Skeletal muscle tissue (tissue), 7 donors: ENCODE results near the gene PPP1R13B.

DNA sequence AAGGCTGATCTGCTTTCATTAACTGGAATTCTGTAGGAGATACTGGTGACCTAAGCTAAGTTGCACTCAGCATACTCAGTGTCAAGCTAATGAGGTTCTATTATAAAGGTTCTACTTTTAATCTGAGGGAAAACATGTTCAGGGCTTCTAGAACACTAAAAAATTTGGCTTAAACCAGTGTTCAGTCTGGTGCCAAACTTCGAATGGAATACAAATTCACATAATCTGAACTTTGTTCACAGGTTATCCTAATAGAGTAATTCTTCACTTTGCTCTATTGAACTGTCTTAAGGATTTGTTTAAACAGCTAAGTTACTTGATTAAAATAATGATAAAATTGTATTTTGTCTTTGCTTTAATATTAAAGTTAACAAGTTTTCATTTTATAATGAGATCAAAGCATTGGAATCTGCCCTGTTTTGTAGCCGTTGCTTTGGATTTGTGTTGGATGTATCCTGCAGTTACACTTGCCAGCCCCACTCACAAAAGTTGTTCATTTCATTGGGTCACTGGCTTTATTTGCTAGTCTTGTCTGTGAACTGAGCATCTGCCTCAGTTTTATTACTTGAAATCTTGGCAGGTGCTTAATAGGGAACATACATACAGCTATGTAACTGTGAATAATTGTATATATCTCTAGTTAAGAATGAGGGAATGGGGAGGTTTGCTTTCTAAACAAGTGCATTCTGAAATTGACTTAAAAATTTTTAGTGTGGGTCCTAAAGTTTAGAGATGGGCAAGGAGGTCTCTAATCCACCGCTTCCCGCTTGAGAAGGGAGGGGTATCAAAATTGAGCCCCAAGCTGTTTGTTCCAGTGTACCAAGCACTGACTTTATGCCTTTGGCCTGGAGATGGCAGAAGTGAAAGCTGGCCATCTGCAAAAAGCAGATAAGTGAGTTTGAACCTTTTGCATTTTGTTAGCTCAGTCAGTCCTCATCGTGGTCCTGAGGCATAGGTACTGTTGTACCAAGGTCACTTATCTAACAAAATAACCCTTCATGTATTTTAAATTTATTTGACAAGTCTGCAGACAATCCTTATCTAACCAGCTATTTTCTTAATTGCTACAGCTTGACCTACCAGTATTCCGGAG lies 9.1 kb downstream of the EIF5 start:
- PRO-cap, 3 experiments: no peak in any of the 3 experiments
- RAMPAGE, long total RNA: no peak
- RRBS, 2 experiments: no CpG with 5 or more reads among the region's 6 CpGs

GRCh38 chr14:103416596-103417203 lies 31.5 kb downstream of the MARK3 start:
- PRO-cap, 3 experiments: no peak in any of the 3 experiments
- RAMPAGE, long total RNA: no peak
- RRBS, 2 experiments: no CpG with 5 or more reads among the region's 7 CpGs

- PRO-cap, 3 experiments: no peak in any of the 3 experiments
- RAMPAGE, long total RNA: no peak
- RRBS, 2 experiments: no CpG with 5 or more reads among the region's 7 CpGs
Measured at GRCh38 chr14:103462881-103463637, 59.6 kb downstream of the CKB start.

GRCh38 chr14:103474790-103475267 lies 47.8 kb downstream of the CKB start:
- PRO-cap, 3 experiments: no peak in any of the 3 experiments
- RAMPAGE, long total RNA: no peak
- RRBS, 2 experiments: no CpG with 5 or more reads among the region's 5 CpGs

DNA sequence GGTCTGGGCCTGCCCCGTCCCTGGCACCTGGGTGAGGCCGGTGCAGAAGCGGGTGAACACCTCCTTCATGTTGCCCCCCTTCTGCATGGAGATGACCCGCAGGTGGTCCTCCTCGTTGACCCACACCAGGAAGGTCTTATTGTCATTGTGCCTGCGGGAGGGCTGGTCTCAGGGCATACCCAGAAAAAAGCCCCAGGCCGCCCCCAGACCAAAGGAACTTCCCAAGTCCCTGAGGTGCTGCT lies 2.3 kb downstream of the CKB start:
- PRO-cap, 3 experiments: no peak in any of the 3 experiments
- RAMPAGE, long total RNA: no peak
- RRBS, 2 experiments: 60 to 80% methylated on average over 2 of the region's 7 CpGs

DNA sequence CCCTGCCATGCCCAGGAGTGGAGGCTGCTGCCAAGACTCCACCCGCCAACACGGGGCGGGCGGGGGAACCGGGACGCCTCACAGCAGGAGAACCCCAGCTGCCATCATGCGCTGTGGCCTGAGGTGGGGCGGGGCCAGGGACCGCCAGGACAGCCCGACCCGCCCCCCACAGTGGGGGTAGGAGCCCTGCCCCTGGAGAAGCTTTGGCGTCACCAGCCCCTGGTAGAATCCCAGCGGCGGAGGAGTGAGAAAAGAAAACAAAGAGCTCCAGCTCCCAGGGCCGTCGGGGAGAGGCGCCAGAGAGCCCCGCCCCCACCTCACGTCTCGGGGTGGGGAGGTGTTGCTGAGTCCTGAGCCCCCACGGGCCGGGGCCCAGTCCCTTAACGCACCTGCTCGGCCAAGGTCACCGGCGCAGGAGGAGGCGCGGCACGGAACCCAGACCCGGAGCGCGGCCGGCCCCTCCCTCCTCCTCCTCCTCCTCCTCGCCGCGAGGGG lies 1.9 kb downstream of the CKB start:
- PRO-cap, 3 experiments: peak in 1 of 3 experiments; most common plus-strand start position 225 of the sequence (in 1)
- RAMPAGE, long total RNA: start-site peak on the minus strand centred at position 456 of the sequence, 96 bp wide, 25 and 20 reads in 2 replicates
- RRBS, 2 experiments: 4 to 9% methylated on average over 8 to 9 of the region's 36 CpGs

DNA sequence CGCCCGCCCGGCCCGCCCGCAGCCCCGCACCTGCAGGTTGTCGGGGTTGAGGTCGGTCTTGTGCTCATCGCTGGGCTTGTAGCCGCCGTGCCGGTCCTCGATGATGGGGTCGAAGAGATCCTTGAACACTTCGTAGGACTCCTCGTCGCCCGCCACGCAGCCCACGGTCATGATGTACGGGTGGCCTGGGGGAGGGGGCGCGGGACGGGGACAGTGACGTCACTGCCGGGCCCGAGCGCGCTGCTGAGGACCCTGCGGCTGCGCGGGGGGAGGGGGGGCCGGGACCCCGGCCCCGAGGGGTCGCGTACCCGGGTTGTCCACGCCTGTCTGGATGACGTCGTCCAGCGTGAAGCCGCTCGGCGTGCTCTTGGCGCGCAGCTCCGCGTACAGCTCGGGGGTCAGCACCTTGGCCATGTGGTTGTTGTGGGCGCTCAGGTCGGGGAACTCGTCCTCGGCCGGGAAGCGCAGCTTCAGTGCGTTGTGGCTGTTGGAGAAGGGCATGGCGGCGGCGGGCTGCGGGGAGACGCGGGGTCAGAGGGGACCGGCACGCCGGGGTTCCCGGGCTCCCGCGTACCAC lies 549 bp downstream of the CKB start:
- PRO-cap, 3 experiments: no peak in any of the 3 experiments
- RAMPAGE, long total RNA: no peak
- RRBS, 2 experiments: 3% methylated on average over 25 to 29 of the region's 69 CpGs

GRCh38 chr14:103540208-103541432 lies 11.6 kb downstream of the TRMT61A start:
- PRO-cap, 3 experiments: no peak in any of the 3 experiments
- RAMPAGE, long total RNA: no peak
- RRBS, 2 experiments: 32 to 41% methylated on average over 2 to 3 of the region's 23 CpGs

GRCh38 chr14:103560280-103561190 lies 1.9 kb downstream of the BAG5 start:
- PRO-cap, 3 experiments: no peak in any of the 3 experiments
- RAMPAGE, long total RNA: no peak
- RRBS, 2 experiments: no CpG with 5 or more reads among the region's 19 CpGs

DNA sequence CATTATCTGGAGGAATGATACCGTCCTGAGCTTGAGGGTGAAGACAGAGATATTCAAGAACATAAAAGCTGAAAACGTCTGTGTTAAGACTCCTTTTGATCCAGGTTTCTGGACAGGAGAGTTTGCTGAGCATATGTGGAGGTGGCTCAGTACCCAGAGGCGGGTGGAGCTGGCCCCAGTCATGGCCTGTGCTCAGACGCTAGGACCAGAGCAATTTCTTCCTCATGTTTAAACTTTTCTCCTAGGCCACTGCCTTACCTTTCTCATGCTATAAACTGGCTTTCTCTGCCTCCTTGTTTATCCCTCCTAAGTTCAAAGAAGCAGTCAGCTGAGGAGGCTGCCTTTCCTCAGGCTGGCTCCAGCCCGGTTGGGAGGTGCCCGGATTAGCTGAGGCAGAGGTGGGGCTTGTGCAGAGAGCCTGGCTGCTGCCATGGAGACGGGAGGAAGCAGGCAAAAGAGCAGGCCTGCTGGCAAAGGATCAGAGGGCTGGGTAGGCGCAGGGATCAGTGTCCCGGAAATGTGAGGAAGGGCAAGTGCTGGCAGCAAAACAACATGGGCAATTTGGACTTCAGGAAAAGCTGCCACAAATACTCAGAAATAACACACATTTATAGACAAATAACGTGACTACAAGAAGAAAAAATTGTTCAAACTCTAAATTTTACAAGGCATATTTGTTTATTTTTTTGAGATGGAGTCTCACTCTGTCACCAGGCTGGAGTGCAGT lies 13.8 kb downstream of the COA8 start:
- PRO-cap, 3 experiments: no peak in any of the 3 experiments
- RAMPAGE, long total RNA: no peak
- RRBS, 2 experiments: 0 to 3% methylated on average over 1 to 3 of the region's 10 CpGs

GRCh38 chr14:103584341-103584741 lies 21.6 kb downstream of the COA8 start:
- PRO-cap, 3 experiments: no peak in any of the 3 experiments
- RAMPAGE, long total RNA: no peak
- RRBS, 2 experiments: 100% methylated on average over 1 of the region's 7 CpGs; no CpG with 5 or more reads in 1 of the 2 experiments

DNA sequence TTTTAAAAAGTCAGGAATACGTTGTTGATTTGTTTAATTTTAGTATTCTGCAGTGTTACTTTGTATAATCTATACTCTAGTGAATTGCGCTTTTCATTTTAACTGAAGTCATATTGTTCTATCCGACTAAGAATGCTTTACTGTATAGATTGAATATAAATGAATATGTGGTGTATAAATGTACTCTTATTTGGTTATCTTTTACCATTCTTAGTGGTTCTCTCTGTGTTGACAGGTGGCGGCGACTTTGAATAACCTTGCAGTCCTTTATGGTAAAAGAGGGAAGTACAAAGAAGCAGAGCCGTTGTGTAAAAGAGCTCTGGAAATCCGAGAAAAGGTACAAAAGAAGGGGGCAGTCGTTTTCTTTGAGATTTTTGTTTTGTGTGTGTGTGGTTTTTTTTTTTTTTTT lies 40.9 kb downstream of the KLC1 start:
- PRO-cap, 3 experiments: no peak in any of the 3 experiments
- RAMPAGE, long total RNA: no peak
- RRBS, 2 experiments: no CpG with 5 or more reads among the region's 8 CpGs

DNA sequence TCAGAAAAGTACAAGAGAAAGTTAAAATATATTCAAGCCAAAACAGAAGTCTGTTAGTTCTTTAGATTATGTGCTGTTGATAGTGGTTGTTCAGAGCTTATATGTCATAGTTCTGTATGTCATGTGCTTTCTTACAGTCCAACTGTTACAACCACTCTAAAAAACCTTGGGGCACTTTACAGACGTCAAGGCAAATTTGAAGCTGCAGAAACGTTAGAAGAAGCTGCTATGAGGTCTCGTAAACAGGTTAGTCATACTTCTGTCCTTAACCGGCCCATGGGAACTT lies 38.0 kb downstream of the XRCC3 start:
- PRO-cap, 3 experiments: no peak in any of the 3 experiments
- RAMPAGE, long total RNA: no peak
- RRBS, 2 experiments: no CpG with 5 or more reads among the region's 4 CpGs

- PRO-cap, 3 experiments: no peak in any of the 3 experiments
- RAMPAGE, long total RNA: no peak
- RRBS, 2 experiments: no CpG with 5 or more reads among the region's 16 CpGs
Measured at GRCh38 chr14:103721575-103722220, 6.1 kb downstream of the ZFYVE21 start.

- PRO-cap, 3 experiments: no peak in any of the 3 experiments
- RAMPAGE, long total RNA: no peak
- RRBS, 2 experiments: no CpG with 5 or more reads among the region's 12 CpGs
Measured at GRCh38 chr14:103745413-103746003, 29.9 kb downstream of the ZFYVE21 start.

DNA sequence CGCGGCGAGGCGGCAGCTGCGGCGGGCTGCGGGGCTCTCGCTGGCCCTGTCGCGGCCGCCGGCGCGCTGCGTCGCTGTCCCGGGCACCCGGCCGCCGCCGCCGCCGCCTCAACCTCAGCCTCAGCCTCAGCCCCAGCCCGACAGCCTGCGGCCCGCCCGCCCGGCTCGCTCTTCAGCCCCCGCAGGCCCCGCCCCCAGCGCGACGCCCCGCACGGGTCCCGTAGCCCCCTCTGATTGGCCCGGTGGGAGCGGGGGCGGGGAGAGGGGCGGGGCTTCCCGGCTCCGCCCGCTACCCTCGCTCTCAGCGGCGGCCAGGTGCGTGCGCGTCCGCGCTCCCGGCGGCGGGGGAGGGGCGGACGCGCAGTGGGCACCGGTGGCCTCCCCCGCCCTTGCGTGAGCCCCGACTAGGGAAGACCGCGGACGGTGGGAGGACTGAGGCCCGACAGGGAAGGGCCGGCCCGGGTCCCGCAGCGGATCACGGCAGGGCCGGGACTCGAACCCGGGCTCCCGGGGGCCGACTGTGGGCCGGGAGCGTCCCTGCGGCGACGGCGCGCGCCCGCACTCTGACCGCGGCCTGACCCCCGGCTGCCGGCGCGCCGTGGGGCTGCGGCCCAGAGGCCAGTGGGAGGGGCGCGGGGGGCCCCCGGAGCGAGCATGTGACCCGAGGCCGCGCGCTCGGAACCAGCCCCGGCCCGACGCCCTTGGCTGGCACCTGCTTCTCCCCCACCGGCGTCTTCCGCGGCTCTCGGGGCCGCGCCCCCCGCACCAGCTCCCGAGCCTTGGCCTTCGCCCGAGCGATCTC lies at the start of gene PPP1R13B:
TSS of gene PPP1R13B (minus strand) at position 147 of the 802 bp plus-strand sequence.
- PRO-cap, 3 experiments: peak in 3 of 3 experiments; most common plus-strand start position 314 of the sequence (in 3); most common minus-strand start position 147 of the sequence (in 3)
- RAMPAGE, long total RNA: no peak
- RRBS, 2 experiments: 2% methylated on average over 78 of the region's 117 CpGs

DNA sequence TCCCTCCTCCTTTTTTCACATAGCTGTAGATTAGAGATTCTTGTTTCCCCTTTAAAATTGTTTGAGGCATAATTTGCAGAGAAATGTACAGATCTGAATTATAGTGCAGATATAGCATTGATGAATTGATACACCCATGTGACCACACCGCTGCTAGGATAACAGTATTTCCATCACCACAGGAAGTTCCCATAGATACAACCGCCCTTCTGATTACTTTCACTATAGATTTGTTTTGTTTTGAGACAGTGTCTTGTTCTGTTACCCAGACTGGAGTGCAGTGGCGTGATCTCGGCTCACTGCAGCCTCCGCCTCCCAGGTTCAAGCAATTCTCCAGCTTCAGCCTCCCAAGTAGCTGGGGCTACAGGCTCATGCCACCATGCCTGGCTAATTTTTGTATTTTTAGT lies 8.8 kb upstream of the ASPG start:
- PRO-cap, 3 experiments: no peak in any of the 3 experiments
- RAMPAGE, long total RNA: no peak
- RRBS, 2 experiments: no CpG with 5 or more reads among the region's 5 CpGs

- PRO-cap, 3 experiments: no peak in any of the 3 experiments
- RAMPAGE, long total RNA: no peak
- RRBS, 2 experiments: 55 to 83% methylated on average over 2 to 6 of the region's 34 CpGs
Measured at GRCh38 chr14:104107601-104108601, 22.4 kb downstream of the ASPG start.

- PRO-cap, 3 experiments: peak in 1 of 3 experiments; most common minus-strand start chr14:104118009 (in 1)
- RAMPAGE, long total RNA: no peak
- RRBS, 2 experiments: 34 to 37% methylated on average over 16 of the region's 42 CpGs
Measured at GRCh38 chr14:104117798-104118442, 20.5 kb upstream of the KIF26A start.

- PRO-cap, 3 experiments: no peak in any of the 3 experiments
- RAMPAGE, long total RNA: no peak
- RRBS, 2 experiments: no CpG with 5 or more reads among the region's 13 CpGs
Measured at GRCh38 chr14:104149612-104150189, 11.3 kb downstream of the KIF26A start.